NB4 (cell line): ENCODE measurements around a stretch of chr1.

- RRBS, result no CpG with 5 or more reads among the region's 7 CpGs
Observed at GRCh38 chr1:205743600-205744446, 6.2 kb downstream of the NUCKS1 start.

DNA sequence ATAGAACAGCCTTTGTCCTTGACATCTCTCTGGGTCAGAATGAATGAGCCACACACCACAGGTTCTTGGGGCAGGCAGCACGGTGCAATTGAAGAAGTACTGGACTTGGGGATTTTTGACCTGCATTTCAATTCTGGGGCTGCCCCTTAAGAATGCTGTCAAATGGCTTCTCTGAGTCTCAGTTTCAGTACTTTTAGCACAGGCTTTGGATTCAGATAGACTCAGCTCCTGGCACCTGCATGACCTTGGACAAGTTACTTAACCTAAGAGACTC is 13.5 kb upstream of the SLC41A1 start:
- RRBS, result no CpG with 5 or more reads among the region's 1 CpG

DNA sequence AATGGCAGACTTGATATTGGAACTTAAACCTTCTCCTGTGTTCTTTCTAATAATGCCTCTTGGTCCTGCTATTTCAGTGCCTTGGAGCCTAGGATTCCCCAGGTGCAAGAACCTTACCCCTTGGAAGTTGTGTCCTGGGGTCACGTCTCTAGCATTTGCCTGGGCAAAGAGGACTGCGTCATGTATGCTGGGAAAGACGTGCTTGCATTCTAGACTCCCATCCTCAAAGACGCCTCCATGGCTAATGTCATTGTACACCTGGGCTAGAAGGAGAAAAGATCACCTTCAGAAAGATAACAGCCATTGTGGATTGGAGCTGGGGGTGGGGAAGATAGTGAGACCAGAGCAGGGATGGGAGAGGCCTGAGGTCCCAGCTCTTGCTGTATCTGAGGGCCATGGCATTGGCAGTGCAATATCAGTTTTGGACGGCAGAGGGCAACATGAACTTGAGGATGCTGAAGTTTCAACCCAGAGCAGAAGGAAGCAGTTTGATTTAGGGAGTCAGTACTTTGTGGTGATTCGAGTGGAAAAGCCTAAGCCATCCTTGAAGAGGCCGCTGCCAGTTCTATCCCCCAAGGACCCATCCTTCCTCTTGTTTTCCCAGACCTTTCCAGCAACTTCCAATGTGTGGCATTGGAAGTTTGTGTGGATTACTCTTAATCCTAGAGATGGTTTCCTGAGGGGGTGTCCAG is 24.4 kb downstream of the SLC26A9 start:
- RRBS, result no CpG with 5 or more reads among the region's 7 CpGs

GRCh38 chr1:205983706-205984415 is 19.3 kb downstream of the RAB7B start:
- RRBS, result no CpG with 5 or more reads among the region's 12 CpGs

- RRBS, result no CpG with 5 or more reads among the region's 2 CpGs
Observed at GRCh38 chr1:206380230-206380577, 90.1 kb upstream of the IKBKE start.

GRCh38 chr1:206453942-206454875 is 16.1 kb upstream of the IKBKE start:
- RRBS, result no CpG with 5 or more reads among the region's 32 CpGs

GRCh38 chr1:206503915-206504626 is 3.3 kb upstream of the RASSF5 start:
- RRBS, result no CpG with 5 or more reads among the region's 9 CpGs

DNA sequence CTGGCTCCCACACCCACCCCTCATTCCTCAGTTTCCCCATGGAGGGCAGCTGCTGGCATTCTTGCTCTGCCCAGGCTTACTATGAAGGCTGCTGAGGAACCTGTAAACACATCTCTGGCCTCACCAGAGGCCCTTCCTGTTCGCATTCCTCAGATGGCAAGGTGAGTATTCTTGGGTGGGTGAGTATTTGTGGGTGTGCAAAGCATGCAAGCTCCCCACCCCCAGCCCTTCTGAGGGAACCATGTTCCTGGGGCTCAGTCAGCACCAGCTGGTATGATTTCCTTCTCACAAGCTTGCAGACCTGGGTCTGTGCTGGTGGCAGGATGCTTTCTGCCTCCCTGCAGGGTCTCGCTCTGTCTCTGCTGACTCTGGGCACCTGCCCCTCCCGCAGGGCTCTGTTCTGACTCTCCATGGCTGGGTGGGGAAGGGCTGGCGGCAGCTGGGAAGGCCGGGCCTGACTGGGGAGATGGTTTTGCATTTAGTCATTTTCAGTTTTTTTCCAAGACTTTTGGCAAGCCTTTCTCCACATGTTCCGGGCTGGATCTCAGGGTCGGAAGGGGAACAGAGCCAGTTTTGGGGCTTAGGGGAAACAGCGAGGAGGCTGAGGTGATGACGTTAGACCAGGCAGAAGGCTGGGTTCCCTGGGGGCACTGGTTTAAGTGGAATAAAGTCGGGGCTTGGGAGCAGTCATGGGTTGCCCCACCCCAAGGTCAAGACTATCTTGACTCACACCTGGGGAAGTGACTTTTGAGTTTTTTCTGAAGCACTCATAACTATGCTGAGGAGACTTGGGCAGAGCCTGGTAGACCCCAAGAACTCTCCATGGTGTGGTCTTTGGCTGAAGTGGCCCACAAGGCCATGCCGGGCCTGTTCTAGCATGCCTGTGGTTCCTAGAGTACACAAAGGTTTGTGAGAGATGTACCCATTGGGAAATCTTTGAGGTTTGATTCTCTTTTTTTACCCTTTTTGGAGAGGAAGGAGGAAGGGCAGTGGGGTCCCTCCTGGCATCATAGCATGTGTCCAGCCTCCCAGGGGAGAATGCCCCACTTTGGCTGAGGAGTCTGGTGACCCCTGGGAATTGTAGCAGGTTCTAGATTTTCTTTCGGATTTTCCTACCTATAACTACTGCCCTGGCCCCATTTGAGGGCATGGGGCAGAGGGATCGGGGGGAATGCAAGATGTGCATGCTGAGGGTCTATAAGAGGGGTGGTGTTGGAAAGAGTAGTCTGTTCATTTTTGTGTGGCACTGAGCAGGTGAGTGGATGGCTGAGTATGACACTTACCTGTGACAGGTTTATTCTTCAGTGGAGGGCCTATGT is 6.3 kb downstream of the RASSF5 start:
- RRBS, result 100% methylated on average over 1 of the region's 13 CpGs

DNA sequence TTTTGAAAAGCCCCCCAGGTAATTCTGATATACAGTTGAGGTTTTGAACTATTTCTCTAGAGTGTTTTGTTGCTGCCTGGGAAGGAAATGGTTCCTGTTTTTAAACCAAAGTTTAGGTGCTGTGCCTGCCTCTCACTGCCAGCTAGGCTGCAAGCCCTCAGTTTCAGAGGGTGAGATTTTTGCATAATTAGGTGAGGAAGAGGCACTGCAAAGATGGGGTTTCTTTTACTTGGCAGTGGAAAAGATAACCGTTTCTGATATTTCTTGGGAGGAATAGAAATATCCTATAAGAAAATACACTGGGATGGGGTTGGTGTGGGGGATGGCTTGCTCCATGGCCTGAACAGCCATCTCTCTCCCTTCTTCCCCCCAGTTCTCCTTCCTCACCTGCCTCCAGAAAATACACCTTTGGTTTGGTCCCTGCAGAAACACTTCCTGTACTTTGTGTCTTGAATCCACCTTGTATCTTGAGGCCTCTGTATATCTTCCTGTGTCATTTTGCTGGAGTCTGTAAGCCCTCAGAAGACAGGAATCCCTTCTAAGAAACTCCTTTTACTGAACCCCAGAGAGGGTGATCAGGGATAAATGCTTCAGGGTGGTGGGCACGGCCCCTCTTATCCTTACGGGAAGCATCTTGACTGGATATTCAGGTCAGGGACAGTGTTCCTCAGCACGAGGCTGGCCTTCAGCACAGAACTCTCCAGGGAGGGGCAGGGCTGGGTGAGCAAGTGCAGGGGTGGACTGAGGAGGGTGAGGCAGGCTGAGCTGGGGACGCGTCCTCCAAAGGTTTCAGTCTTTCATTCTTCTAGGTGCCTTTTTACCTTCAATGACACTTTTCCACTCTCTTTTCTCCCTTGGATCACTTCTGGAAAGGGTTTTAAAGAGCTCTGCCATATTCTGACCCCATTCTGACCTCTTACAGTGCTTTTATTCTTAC is 52.1 kb downstream of the RASSF5 start:
- RRBS, result no CpG with 5 or more reads among the region's 6 CpGs

GRCh38 chr1:206560075-206560417 is 52.2 kb downstream of the EIF2D start:
- RRBS, result no CpG with 5 or more reads among the region's 6 CpGs

DNA sequence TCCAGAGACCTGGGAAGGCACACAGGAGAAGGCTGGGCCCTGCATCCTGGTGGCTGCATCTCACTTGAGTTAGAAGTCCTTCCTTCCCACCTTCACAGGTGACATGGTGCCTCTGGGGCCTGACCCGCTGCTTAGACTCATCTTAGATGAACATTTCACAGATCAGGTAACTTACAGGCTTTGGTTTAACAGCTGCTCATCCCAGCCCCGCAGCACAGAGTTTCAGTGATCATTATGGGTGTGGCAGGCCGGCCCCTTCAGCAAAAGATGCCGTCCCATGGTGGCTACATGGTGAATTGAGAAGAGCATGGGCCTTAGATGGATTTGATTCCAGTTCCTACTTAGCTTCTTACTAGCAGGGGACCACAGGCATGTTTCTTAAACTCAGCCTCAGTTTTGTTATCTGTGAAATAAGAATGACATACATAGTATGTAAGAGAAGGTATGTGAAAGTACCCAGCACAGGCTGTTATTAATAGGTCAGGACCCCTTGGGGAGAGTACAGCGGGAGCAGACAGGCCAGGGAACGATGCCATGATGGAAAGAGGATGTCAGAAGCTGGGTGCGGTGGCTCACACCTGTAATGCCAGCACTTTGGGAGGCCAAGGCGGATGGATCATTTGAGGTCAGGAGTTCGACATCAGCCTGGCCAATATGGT is 31.4 kb downstream of the EIF2D start:
- RRBS, result no CpG with 5 or more reads among the region's 9 CpGs

GRCh38 chr1:206691490-206692209 is 6.9 kb downstream of the MAPKAPK2 start:
- RRBS, result 96% methylated on average over 3 of the region's 9 CpGs

DNA sequence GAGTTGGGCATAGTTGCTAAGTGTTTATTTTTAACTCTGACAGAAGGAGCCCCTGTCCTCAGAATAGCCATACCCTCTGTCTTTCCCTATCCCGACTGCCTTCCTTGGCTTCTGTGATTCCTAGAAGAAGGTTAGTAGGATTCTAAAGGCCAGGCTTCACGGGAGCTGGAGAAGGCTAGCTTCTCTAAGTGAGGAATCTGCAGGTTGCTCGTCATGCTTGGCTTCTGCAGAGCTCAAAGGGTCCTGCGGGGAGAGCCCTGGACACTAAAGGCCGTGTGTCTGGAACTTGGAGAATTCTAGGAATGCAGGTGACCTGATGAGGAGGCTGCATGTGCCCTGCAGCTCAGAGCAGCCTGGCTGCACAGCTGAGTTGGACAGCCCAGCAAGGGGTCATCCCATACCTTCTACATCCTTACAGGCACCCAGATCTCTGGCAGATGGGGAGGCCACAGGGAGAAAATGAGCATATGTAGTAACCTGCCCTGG is 9.8 kb downstream of the MAPKAPK2 start:
- RRBS, result no CpG with 5 or more reads among the region's 5 CpGs

- RRBS, result no CpG with 5 or more reads among the region's 4 CpGs
Observed at GRCh38 chr1:206697404-206697788, 12.7 kb downstream of the MAPKAPK2 start.

DNA sequence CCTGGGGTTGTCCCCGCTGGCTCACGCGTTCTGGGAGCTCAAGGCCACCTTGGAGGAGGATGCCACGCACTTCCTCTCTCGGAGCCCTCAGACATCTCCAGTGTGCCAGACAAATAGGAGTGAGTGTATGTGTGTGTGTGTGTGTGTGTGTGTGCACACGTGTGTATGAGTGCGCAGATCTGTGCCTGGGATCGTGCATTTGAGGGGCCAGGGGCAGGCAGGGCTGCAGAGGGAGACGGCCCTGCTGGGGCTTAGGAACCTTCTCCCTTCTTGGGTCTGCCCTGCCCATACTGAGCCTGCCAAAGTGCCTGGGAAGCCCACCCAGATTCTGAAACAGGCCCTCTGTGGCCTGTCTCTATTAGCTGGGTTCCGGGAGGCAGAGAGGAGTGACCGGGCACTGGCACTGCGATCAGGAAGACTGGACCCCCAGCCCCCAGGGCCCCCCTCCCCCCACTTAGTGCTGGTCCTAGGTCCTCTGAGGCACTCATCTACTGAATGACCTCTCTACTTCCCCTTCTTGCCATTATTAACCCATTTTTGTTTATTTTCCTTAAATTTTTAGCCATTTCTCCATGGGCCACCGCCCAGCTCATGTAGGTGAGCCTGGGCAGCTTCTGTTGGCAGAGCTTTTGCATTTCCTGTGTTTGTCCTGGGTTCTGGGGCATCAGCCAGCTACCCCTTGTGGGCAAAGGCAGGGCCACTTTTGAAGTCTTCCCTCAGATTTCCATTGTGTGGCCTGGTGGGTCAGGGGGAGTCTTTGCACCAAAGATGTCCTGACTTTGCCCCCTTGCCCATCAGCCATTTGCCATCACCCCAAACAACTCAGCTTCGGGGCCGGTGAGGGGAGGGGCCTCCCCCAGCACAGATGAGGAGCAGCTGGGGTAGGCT is 37.2 kb upstream of the IL19 start:
- RRBS, result no CpG with 5 or more reads among the region's 15 CpGs

GRCh38 chr1:206737671-206738215 is 32.8 kb upstream of the IL19 start:
- RRBS, result no CpG with 5 or more reads among the region's 3 CpGs

DNA sequence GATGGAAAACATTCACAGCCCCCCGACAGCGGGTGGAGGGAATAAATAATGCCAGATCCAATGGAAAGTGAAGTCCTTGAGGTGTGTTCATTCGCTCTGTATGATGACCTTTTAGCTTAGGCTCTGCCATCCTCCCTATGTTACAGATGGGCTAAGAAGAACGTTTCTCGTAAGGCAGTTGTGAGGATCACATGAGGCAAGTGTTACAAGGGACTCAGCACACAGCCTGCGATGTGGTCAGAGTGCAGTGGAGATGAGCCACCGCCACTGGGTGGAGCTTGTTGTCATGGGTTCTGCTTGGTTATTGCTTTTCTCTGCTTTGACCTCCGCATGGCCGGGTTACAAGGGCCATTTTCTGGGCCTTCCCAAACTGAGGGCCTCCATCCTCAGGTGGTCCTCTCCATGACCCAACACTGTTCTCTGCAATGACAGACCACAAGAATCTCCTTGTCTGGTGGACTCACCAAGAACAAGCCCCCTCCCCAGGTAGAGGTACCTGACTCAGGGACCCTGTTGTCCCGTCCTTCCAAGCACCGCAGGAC is 3.6 kb upstream of the FCMR start:
- RRBS, result no CpG with 5 or more reads among the region's 11 CpGs

DNA sequence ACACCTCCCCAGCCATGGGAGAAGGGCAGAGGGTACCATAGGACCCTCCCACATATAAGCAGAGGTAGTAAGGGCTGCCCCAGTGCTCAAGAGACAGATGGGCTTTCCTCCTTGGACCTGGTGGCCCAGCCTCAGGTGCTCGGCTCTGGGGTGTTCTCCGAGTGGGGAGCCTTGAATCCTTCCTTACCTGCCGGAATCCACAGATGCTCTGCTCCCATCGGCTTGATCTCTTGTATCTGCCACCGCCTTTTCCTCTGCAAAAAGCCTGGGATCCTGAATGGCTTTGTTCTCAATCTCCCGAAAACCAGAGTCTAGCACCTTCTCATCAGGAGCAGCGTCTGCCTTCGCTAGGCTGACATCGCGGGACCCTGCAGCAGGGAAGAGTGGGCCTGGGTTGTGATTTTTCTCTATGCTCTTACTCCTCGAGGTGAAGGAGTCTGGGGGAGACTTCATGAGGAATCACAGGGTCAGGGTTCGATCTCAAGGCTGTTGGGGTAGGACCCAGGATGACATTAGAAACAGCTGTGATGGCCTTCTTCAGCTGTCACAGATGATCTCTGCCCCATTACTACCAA is 11.1 kb upstream of the FCMR start:
- RRBS, result no CpG with 5 or more reads among the region's 12 CpGs

- RRBS, result no CpG with 5 or more reads among the region's 2 CpGs
Observed at GRCh38 chr1:206953558-206954022, 7.3 kb upstream of the PIGR start.

DNA sequence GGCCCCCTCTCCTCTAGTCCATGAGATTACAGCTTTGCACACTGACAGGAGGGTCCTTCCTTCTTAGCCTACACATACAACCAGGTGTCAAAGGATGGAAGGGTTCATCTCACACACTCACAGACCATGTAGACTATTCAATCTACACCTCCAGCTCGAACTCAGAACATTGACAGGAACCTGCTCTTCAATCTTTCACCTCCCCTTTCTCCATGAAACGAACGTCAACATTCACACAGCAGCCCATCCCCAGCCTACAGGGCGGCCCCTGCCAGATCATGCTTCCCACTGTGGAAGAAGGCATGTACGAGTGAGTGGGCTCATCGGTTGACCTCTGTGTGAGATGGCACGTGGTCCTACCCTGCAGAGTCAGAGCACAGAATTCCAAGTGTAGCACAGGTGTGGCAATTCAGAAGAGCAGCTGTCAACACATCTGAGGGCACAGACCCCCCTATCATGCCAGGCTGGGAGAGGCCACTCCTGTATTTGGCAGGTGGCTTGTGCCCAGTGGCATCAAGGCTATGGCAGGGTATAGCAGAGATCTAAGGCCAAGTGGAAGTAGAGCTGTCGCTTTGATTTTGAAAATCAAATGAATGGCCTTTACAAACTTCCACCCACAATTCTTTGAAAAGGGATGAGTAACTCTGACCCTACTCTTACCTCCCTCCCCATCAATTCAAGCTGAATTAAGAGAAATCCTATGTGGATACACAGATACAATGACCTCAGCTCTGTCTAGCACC is 13.6 kb downstream of the C1orf116 start:
- RRBS, result no CpG with 5 or more reads among the region's 8 CpGs